ENCODE data around the genes CYP17A1 and PDCD11.

- RRBS: no CpG with 5 or more reads among the region's 5 CpGs
These were observed 18.6 kb upstream of the TRIM8 start for GRCh38 chr10:102625766-102625965.

DNA sequence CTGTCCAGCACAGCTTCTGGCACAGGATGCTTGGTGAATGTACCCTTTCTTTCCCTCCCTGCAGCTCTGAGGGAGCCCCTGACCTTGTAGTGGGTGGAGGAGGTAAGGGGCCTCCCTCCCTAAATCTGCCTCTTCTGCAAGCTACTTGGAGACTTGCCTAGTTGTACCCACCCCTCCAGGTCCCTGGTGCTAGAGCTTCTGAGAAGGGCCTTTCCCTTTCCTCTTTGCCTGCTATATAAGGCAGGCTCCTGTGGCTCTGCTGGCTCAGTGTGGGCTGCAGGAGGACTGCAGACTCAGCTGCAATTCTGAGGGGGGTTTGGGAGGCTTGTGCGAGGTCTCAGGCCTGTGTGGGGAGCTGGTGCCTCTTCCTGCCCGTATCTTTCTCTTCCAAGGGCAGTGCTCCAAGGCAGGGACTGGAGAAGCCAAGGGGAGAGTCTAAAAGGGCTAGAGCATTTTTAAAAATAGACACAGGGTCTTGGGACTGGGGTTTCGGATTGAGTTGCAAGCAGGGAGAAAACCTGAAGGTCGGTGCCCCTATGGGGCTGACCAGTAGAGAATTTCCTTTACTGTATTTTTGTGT lies 11.6 kb upstream of the TRIM8 start:
- RRBS: no CpG with 5 or more reads among the region's 4 CpGs

GRCh38 chr10:102648298-102648824 lies 4.1 kb downstream of the TRIM8 start:
- RRBS: no CpG with 5 or more reads among the region's 9 CpGs

GRCh38 chr10:102648825-102649319 lies 4.6 kb downstream of the TRIM8 start:
- RRBS: no CpG with 5 or more reads among the region's 15 CpGs

- RRBS: no CpG with 5 or more reads among the region's 4 CpGs
These were observed 17.5 kb downstream of the TRIM8 start for GRCh38 chr10:102661840-102662202.

DNA sequence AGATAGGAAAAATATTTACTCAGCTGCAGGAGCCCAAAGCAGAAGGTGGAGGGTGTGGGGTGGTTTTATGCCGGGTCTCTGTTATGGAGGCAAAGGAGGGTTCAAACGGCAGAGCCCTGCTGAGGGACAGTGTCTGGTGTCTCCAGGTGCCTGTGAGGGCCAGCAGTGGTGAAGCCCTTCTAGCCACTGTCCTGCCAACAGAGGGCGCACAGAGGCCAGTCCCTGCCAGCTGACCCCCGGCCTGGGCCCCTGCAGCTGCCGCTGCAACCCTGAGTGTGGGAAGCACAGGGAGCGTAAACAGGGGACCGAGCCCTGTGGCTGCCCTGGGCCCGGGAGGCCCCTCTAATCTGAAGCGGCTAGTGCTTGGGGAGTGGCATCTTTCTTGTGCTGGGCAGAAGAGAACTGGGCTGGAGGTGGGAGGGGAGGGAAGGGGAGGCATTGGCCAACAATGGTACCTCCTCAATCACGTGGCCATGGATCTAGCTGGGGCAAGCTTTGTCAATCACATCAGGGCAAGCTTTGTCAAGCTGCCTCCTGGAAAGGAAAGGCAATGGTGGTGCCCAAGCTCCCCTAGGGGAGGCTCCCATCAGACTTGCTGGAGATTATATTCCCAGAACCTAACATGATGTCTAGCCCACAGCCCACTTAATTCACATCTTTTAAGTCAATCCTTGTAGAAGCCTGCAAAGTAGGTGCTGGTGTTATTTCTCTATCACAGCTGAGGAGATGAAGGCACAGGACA lies 34.6 kb downstream of the TRIM8 start:
- RRBS: 4% methylated on average over 4 of the region's 10 CpGs

- RRBS: 0% methylated on average over 2 of the region's 20 CpGs
These were observed 23.0 kb downstream of the CYP17A1 start for GRCh38 chr10:102813994-102814878.

GRCh38 chr10:102815728-102816777 lies 21.2 kb downstream of the CYP17A1 start:
- RRBS: no CpG with 5 or more reads among the region's 19 CpGs

DNA sequence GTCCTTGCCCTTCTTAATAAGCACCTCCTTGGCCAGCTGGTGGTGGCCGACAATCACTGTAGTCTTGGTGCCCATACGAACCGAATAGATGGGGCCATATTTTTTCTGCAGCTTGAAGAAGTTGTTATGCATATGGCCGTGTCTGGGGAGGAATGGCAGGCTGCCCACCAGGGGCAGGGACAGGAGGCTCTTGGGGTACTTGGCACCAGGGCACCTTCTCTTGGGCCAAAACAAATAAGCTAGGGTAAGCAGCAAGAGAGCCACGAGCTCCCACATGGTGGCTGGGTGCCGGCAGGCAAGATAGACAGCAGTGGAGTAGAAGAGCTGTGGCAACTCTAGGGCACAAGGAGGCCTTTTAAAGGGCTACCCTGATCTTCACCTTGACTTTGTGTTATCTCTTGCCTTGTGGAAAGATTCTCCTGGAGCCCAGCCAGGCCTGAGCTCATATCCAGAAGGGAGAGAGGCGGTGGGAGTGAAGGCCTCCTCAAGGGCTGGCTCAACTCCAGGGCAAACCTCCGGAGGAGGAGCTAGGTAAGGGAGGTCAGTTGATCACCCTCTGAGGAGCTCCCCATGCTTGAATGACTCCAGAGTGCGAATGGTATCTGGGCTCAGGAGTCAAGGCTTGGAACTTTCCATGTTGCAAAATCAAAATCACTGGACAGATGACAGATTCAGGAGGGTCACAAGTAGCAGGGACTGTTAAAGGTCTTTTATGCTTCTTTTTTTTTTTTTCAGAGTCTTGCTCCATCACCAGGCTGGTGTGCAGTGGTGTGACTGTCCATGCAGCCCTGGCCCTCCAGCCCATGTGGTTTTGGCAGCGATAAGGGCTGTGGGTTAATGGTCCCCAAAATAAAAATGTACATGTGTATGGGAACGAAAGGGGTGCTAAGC lies at the start of gene CYP17A1:
TSS of gene CYP17A1 (minus strand) at position 328 of the 891 bp plus-strand sequence.
- RRBS: no CpG with 5 or more reads among the region's 11 CpGs

DNA sequence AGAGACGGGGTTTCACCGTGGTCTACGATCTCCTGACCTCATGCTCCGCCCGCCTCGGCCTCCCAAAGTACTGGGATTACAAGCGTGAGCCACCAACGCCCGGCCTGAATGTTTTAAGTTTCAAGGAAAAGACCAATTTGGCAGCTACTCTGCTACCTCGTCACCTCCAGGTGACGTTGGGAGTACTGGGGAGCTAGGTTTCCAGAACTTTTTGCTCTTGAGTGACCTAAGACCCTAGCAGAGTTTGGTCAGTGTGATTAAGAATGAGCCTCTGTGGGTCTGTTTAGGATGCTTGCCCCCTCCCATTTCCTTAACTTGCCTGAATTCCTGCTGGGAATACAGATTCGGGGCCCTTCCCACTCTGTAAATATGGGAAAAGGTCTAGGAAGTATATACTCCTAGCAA lies 1.0 kb upstream of the CNNM2 start:
- RRBS: no CpG with 5 or more reads among the region's 12 CpGs

- RRBS: no CpG with 5 or more reads among the region's 7 CpGs
These were observed 115.0 kb downstream of the NT5C2 start for GRCh38 chr10:103078125-103078508.

DNA sequence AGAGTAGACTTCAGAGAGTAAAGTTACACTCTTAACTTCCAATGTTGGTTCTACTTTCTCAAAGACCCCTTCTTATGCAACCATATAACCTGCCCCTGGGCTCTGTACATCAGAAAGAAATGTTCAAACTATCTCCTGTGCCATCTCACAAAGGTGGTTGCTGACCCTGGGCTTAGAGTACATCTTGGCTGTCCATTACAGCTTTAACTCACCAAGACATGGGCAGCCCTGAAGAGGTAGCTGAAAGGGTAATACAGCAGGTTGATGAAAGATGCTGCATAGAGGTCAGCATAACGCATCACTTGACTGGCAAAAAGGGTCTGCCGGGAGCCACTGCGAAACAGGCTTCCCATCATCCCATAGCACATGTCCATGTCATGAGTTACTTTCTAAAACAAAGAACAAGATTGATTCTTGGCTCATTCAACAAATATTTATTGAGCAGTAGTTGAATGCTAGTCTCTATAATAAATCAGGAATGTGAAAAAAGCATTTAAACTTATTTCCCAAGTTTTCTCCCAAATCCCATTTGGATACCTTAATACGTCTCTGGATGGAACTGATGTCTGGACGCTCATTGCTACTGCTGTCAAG lies 102.6 kb downstream of the NT5C2 start:
- RRBS: no CpG with 5 or more reads among the region's 5 CpGs

GRCh38 chr10:103396346-103396941 lies at the start of gene PDCD11:
Gene PDCD11, plus strand, starts transcription at chr10:103396626.
- RRBS: 2% methylated on average over 5 of the region's 44 CpGs

- RRBS: no CpG with 5 or more reads among the region's 13 CpGs
These were observed 8.4 kb downstream of the CALHM2 start for GRCh38 chr10:103443782-103444223.

GRCh38 chr10:103512638-103512996 lies 19.1 kb downstream of the NEURL1 start:
- RRBS: no CpG with 5 or more reads among the region's 6 CpGs

- RRBS: no CpG with 5 or more reads among the region's 4 CpGs
These were observed 33.4 kb downstream of the NEURL1 start for GRCh38 chr10:103526779-103527336.

GRCh38 chr10:103583724-103584606 lies 90.5 kb downstream of the NEURL1 start:
- RRBS: 7% methylated on average over 13 of the region's 41 CpGs

GRCh38 chr10:103626914-103627535 lies 133.5 kb downstream of the NEURL1 start:
- RRBS: no CpG with 5 or more reads among the region's 12 CpGs

- RRBS: no CpG with 5 or more reads among the region's 2 CpGs
These were observed 164.2 kb downstream of the NEURL1 start for GRCh38 chr10:103657529-103658357.

DNA sequence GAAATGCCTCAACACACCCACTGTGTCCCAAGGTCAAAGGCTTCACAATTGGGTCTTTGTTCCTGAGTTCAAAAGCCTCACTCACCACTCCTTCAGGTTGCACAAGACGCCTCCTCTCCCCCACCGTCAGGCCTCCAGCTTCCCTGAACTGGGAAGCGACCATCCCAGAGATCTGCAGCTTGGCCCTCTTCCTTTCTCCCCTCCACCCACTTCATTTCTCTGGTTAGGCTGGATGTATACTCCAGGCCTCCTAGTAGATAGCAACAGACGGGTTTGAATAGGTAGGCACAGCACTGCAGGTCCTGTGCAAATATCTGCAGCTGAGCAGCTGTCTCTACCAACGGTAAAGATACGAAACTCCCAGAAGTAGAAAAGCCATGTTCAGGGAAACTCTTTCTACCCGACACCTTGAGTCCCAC lies 164.9 kb downstream of the NEURL1 start:
- RRBS: no CpG with 5 or more reads among the region's 7 CpGs